LUHMES (cell line): Measurements from ENCODE around the gene PLA2G10.

DNA sequence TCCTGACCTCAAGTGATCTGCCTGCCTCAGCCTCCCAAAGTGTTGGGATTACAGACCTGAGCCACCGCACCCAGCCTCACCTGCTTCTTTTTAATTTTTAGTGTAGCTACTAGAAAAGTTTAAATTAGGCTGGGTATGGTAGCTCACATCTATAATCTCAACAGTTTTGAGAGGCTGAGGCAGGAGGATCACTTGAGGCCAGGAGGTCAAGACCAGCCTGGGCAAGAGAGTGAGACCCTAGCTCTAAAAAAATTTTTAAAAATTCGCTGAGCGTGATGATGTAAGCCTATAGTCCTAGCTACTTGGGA lies 35.0 kb downstream of the TXNDC11 start:
- PRO-cap: no peak

- PRO-cap: no peak
Measured at GRCh38 chr16:11730902-11731306, 11.8 kb downstream of the TXNDC11 start.

GRCh38 chr16:11740173-11741289 lies 2.1 kb downstream of the TXNDC11 start:
- PRO-cap: no peak

DNA sequence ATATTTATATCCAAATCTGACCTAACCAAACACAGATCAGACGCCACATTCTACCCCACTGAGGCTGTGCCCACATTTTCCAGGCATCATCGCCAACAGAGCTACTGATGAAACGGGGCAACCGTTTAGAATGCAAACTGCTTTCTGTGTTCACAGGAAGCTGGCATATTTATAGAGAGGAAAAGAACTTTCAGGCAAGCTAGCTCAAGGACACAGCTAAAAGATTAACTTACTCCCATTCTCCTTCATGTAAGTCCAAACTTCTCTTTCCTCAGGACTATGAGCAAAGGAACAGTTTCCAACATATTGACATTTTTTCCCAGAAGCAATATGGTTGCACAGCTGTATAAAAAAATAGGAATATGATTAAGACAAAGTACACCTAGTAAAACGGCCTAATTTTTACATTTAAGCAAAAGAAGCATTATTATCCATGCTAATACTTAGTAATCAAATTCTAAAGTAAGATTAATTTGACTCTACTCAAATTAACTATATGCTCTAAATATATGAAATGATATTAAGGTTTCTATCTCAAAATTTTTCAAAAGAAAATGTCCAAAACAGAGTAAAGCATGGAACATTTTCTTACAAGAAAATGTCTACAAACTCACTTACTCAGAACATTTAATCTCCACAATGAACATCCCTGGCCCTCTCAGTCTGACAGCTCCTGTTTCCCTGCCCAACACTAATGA lies 15.7 kb upstream of the TXNDC11 start:
- PRO-cap: no peak

GRCh38 chr16:11841830-11842321 lies 9.5 kb downstream of the RSL1D1 start:
- PRO-cap: no peak

- PRO-cap: no peak
Measured at GRCh38 chr16:11913742-11914527, 1.8 kb downstream of the GSPT1 start.

- PRO-cap: no peak
Measured at GRCh38 chr16:12245924-12246400, 269.4 kb downstream of the SNX29 start.

DNA sequence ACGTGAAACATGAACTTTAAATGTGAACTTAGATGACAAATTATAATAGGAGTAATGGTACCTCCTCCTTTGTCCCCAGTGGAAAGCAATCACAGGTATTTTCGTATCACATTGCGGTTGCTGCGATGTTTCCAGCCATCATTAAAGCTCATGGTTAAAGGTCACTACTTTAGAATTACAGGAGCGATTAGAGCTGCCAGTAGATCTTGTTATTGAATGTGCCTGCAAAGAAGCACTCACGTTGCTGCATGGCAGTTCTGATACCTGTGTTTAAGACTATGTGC lies 301.0 kb downstream of the CPPED1 start:
- PRO-cap: no peak

DNA sequence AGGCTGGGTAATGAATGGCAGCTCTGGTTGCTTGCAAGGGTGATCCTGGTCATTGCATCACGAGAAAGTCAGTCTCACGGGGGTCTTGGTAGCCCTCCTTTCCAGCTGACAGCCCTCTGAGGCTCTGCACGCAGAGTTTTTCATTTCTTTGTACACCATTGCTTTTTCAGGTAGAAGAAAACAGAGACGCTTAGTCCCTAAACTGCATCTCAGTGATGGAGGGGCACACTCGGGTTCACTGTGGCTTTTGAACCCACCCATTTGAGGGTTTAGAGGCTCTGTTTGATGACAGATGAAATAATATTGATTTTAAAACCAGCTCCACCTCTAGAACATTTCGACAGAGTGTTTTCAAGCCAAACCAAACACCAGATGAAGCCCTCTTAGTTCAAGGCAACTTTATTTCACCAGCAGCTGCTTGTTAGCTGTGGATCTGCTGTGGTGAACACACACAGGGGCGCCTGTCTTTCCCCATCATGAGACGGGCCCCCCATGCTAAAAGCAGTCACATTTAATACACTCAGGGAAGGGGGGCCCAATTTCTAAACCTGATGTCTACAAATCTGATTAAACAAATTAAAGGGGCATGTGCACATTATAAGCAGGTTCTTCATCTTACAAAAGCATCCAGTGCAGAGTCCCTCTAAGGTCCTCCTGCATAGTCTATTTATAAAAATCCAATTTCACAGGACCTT lies 49.6 kb downstream of the CPPED1 start:
- PRO-cap: no peak

DNA sequence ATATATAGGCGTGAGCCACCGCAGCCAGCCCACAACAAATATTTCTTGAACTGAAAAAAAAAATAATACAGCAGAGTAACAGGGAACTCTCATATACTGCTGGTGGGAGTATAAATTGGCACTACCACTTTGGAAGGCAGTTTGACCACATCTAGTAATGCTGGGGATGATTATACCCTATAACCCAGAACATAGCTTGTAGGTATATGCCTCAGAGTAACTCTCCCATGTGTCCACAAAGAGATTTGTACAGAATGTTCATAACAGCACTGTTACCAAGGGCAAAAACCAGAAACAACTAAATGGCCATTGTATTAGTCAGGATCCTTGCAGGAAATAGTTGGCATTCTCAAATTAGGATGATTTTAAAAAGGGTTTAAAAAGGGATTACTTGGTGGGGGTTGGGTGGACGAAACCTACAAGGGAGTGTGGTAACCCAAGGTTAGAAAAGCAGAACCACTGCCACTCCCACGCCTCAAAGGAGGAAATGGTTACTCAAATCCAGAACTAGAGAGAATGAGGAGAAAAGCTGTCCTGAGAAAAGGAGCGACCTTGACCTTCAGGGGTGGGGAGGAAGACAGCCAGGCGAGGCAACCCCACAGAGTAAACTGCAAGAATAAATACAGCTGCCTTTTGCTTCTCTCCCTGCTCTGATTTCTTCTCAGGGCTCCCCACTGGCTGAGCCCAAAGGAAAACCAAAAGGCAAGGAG lies 2.1 kb downstream of the CPPED1 start:
- PRO-cap: no peak

- PRO-cap: no peak
Measured at GRCh38 chr16:13623737-13623962, 296.3 kb upstream of the ERCC4 start.

GRCh38 chr16:14013453-14014453 lies 57.4 kb upstream of the MRTFB start:
- PRO-cap: no peak

DNA sequence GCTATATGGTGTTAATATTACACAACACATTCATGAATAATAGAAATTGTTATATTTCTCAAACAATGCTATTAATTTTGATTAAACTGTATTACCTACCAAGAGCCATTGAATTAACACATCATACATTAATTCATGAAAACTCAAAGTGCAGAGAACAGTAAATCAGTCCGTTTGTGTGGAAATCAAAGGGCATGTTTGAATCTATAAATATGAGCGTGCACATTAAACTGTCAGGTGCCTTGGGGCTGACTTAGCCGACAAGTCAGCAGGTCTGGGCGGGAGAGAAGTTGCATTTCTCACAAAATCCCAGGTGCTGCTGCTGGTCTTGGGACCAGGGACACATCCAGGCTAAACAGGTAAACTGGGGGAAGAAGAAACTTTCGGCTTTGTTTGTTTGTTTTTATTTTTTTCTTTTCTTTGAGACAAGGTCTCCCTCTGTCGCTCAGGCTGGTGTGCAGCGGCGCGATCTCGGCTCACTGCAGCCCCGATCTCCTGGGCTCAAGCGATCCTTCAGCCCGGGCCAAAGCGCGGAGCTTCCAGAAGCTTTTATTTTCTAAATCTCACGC lies 213.8 kb downstream of the MRTFB start:
- PRO-cap: unidirectional peak, plus-strand start at position 235 of the sequence; unidirectional peak, plus-strand start at position 478 of the sequence

DNA sequence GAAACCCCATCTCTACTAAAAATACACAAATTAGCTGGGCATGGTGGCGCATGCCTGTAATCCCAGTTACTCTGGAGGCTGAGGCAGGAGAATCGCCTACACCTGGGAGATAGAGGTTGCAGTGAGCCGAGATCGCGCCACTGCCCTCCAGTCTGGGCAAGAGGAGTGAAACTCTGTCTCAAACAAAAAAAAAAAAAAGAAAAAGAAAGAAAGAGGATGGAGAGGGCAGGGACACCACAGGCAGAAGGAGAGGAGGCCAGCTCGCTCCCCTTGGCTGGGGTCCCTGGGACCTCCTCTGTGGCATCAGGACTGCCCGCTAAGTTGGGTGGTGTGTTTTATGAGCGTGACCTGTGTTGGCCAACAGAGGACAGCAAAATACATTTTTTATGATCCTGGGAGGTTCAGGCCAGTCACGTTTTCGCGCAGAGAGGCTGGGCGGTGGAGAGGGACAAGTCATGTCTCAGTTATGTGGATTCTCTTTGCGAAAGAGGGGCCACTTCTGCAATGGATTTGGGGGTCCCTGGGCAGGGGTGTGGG lies 229.6 kb downstream of the MRTFB start:
- PRO-cap: unidirectional peak, plus-strand start at position 424 of the sequence

DNA sequence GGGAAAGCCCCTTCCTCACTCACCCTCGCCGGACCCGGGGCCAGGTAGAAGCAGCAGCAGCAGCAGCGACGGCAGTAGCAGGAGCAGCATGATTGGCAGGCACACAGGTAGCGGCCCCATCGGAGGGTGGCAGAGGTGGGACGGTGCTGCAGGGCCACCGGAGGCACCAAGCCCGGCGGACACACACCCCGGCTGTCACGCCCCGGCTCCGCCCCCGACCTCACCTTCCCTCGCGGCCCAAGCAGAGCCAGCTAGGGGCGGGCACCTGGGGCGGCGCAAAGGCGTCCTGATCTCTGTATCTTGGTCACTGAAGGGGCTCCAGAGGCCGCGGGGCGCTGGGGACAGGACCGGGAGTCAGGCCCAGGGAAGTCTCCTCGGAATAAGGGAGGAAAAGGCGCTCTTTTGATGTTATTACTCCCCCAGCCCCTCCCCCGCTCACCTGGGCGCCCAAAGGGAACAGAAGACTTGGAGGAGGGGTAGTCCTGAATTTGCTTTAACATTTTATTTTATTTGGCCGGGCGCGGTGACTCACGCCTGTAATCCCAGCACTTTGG lies at the start of gene PLA2G10:
Gene PLA2G10, minus strand, starts transcription at position 199 of the 554 bp plus-strand sequence.
- PRO-cap: no peak

- PRO-cap: no peak
Measured at GRCh38 chr16:14935220-14935588, 2.0 kb upstream of the NPIPA1 start.

- PRO-cap: no peak
Measured at GRCh38 chr16:15034489-15035683, 21.0 kb downstream of the NTAN1 start.

- PRO-cap: no peak
Measured at GRCh38 chr16:15507302-15507795, 73.0 kb downstream of the BMERB1 start.

DNA sequence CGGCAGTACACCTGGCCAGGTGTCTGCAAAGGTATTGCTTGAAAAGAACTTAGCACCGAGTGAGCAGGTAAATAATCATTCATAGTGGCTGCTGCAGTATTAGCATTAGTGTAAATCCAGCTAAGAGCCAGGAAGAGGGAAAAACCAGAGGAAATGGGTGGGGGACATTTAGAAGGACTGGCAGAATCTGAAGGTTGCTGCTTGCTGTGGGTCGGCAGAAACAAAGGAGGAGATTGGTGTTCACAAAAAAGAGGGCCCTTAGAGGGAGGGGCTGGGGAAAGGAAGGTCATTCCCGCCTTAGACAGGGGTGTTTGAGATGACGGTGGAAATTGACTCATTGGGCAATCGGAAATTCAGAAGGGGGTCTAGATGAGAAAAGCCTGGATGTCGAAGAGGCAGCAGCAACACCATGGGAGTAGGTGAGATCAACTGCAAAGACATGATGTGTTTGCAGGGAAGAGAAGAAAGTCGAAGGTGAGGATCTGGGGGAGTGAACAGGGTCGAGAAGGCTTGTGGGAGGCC lies 86.8 kb downstream of the NDE1 start:
- PRO-cap: no peak

DNA sequence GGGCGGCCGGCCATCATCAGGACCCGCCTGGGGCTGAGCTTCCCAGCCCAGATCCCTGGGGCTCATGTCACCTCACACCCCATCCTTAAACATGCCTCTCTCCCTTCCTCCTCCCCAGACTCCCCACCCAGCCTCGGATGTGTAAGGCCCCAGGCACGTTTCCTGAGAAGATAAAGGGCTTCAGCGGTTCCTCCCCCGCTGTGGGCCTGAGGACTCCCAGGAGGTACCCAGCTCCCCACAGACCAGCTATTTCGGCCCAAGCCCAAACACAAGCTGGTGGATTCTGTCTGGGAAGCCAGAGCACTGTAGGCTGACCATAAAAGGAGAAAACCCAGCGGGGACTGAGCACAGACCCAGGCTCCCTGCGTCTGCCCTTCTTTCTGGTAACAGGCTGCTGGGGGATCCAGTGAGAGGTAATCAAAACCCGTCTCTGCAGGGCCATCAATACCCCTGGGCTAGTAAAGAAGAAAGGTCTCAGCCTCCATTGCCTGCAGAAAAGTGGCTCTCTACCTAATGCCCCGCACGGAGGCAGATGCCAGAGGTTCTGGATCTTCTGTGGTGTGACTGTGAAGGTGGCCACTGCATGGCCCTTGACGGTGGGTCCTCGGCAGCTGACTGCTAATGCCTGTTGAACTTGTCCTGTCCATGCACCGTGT lies 49.1 kb downstream of the MYH11 start:
- PRO-cap: no peak